ENCODE data around the genes CORO2B, KIF23 and TLE3.

GRCh38 chr15:67915379-67916090 is 90.2 kb downstream of the SKOR1 start:
- PRO-cap: no peak
- RAMPAGE, long total RNA, 4 experiments: no peak in any of the 4 experiments

- PRO-cap: no peak
- RAMPAGE, long total RNA, 4 experiments: no peak in any of the 4 experiments
Observed at GRCh38 chr15:68156174-68157075, 48.7 kb downstream of the CALML4 start.

DNA sequence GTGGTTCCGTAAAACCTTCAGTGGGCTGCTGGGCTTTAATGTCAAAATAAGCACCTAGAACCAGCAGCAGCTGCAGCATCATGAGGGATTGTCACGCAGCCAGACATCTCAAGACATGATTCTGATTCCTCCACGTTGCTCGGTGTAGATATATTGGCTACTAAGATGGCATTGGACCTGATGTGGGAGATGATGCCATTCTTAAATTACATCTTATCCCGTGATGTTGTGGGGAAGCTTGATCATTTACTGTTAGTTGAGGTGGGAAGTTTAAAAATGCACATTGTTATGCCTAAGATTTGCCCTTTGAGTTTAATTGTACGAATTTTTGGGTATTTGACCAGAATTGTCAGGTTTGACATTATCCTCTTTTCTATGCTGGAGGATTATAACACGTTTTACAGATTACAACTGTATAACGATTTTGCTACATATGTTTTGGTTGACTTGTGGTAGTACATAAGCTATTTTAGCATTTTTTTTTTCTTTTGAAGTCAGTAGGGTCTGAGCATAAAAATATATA is 1.6 kb downstream of the FEM1B start:
- PRO-cap: no peak
- RAMPAGE, long total RNA, 4 experiments: no peak in any of the 4 experiments

- PRO-cap: unidirectional peak, plus-strand start at chr15:68579064
- RAMPAGE, long total RNA, 4 experiments: no peak in any of the 4 experiments
Observed at GRCh38 chr15:68578797-68579912, at the start of gene CORO2B. Gene CORO2B (plus strand): TSS chr15:68578993.

DNA sequence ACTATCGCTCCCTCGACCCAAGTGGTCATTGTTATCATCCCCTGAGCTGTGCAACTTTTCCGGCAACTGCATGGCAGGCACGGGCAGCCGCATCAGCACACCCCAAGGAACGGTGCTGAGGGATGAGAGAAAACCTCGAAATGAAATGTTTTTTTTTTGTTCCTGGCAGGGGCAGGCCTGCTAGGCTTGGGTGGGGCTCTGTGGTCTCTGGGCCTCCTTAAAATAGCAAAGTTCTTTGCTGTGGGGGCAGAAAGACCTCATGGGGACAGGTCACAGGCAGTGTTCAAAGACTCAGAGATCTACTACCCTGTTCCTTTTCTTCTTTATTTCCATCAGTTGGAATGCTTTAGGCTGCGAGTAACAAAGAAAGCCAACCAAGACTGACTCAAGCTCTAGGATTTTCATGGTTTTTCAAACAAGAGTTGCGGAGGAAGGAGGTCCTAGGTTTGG is 51.5 kb downstream of the CORO2B start:
- PRO-cap: no peak
- RAMPAGE, long total RNA, 4 experiments: no peak in any of the 4 experiments

GRCh38 chr15:68704408-68705218 is 116.1 kb downstream of the ANP32A start:
- PRO-cap: no peak
- RAMPAGE, long total RNA, 4 experiments: no peak in any of the 4 experiments

DNA sequence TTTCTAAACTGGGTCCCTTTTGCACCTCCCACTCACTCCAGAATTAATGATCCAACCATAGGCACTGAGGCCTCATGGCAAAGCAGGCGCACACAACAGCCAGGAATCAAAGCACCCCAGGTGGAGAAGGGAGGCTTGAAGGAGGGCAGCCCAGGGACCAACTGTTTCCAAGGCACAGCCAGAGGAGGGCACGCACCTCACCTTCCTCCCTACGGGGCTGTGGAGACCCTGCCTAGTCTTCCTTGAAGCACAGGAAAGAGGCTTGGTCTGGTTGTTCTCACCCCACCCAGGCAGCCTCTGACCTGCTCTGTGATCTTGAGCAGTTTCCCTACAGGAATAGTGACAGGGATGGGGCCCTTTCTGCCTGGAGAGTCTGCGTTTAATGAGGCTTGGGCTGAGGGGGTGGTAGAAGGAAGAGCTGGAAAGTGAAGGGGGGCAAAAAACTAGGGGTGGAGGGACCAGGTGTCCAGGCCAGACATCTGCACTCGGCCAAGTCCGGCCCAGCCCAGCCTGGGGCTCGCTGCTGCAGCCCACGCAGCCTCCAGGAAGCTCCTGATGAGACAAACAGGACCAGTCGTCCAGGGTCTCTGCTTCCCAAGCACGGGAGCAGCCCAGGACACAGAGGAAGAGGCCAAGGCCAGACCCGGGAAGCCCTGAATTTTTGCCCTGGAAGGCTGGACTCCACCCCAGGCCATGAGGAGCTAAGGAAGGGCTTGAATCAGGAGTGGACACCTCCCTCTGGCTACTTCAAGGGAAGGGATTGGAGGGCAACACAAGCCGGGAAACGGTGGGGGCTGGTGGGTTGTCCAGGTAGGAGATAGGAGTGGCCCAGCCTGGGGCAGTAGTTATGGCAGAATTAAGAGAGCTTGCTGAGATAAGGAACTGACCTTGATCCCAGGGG is 89.8 kb downstream of the ANP32A start:
- PRO-cap: no peak
- RAMPAGE, long total RNA, 4 experiments: no peak in any of the 4 experiments

- PRO-cap: no peak
- RAMPAGE, long total RNA, 4 experiments: no peak in any of the 4 experiments
Observed at GRCh38 chr15:68783731-68784021, 37.0 kb downstream of the ANP32A start.

DNA sequence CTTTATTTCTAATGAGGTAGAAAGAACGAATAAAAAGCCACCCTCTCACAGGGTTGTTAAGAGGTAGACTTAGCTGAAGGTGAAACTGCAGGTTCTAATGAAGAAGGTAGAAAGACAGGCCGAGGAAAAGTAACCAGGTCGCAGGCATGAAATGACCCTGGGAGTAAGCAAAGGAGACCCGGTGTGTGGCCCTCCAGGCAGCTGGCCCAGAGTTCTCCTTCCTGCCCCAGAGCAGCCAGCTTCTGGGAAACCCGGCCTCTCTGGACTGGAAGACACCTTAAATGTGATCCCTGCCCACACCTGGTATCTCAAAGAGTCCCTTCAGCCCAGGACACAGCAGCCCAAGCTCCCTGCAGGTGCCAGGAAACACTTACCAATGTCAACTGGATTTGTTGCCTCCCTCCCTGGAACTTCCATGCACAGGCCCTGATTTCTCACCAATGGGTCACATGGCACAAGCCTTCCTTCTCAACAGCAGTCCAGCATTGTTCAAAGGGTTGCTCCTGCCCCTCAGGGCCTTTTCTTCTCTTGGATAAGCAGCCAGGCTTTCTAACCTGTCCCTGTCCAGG is 31.7 kb downstream of the ANP32A start:
- PRO-cap: no peak
- RAMPAGE, long total RNA, 4 experiments: no peak in any of the 4 experiments

DNA sequence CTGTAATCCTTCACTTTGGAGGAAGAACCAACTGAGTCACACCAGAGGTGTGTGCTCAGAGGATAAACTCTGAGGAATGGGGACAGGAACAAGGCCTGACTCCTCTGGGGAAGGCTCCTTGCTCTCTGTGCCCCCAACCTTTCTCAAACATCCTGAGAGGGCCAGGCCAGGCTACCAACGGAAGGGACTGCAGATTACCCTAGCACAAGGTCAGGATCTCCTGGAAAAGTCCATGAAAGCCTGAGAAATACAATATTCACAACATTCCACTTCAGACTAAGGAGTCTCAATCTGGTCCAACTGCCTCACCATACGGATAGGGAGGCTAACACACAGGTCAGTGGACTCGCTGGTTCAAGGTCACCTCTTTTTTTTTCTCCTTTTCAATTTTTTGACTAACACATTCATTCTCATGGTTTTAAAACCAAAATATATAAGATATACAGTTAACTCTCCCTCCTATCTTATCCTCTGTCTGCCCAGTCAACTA is 18.9 kb downstream of the ANP32A start:
- PRO-cap: unidirectional peak, plus-strand start at position 65 of the sequence
- RAMPAGE, long total RNA, 4 experiments: no peak in any of the 4 experiments

GRCh38 chr15:69413994-69414511 is at the start of gene KIF23:
Gene KIF23 (plus strand): TSS chr15:69414349.
- PRO-cap: no peak
- RAMPAGE, long total RNA, 4 experiments: start-site peak on the plus strand in 2 of 4 experiments, at chr15:69414302-69414448 at its widest, 6 to 10 reads per replicate

GRCh38 chr15:69548628-69549192 is 96.1 kb downstream of the RPLP1 start:
- PRO-cap: no peak
- RAMPAGE, long total RNA, 4 experiments: no peak in any of the 4 experiments

- PRO-cap: no peak
- RAMPAGE, long total RNA, 4 experiments: no peak in any of the 4 experiments
Observed at GRCh38 chr15:69561221-69561555, 108.6 kb downstream of the RPLP1 start.

DNA sequence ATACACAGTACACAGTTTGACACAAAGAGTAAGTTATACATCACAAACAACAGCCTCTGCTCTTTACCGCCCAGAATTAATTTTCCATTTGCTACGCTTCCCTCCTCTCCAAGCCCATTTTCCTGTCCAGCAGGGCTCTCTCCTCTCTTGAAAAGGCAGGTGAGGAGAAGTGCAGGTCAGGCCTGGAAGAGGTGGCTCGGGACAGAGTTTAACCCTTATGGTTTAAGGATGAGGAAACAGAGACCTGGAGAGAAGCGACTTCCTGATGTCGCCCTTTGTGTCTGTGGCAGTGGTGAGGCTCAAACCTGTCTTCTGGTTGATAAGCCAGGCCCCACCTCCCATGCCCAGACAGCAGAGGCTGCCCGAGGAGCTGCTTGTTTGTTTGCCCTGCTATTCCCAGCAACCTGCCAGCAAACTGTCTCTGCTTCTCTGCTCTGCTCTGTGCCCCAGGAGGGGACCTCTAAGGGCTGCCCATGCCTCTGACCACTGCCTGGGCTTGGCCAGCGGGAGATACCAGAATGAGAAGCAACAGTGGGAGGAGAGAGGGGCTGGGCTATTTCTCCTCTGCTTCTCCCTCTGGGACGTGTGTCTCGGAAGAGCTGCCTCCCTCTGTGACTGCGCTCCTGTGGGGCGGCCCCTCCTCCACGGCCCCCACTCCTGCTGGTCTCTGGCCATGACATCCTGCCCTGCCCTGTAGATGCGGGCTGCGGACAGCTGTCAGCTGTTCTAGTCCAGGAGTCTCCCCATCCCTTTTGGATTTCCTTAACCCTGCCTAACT is 212.9 kb downstream of the RPLP1 start:
- PRO-cap: no peak
- RAMPAGE, long total RNA, 4 experiments: no peak in any of the 4 experiments

GRCh38 chr15:69735172-69735527 is 282.5 kb downstream of the RPLP1 start:
- PRO-cap: no peak
- RAMPAGE, long total RNA, 4 experiments: no peak in any of the 4 experiments

DNA sequence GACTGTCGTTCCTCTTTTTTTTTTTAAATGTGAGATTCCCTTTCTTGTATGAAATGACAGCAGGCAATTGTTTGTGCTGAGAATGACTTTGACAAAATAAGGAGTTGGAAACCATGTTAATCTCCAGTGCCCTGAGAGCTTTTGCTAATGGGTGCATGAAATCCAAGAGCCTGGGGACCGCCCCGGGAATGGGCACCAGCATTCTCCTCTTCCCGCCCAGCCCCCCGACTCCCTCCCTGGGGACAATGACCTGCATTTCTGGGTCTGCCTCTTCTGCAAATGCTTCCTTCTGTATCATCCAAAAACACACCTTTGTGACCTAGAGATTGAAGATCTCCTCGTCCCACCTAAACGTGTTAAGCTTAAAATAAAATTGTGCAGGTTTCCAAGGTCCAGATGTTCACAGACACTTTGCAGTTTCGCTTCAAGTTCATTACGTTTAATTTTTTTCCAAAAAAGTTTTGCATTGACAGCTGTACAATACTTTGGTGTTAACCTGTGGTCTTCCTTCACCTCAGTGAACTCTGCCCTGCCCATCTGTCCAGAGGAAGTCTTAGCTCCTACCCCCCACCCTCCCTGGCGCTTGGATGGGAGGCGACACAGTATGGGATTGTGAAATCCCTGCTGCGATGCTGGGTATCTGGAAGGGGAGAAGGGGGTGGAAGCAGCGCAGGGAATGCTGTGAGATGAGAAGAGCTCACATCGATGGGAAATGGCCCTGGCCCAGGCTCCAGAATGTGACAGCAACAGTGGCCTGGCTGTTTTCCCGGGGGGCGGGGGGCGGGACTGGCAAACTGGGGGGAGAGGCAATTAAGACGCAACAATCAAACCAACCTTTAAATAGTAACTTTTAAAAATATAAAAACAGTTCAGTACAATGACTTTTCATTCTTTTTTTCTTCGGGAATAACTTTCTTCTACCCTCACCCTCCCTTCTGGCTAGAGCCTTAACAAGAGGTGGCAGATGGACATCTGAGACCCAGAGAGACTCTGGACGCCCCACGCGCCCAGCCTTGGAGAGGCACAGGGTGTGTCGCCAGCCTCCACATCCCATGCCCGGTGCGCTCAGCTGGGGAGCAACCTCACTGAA is 50.0 kb downstream of the TLE3 start:
- PRO-cap: no peak
- RAMPAGE, long total RNA, 4 experiments: no peak in any of the 4 experiments

DNA sequence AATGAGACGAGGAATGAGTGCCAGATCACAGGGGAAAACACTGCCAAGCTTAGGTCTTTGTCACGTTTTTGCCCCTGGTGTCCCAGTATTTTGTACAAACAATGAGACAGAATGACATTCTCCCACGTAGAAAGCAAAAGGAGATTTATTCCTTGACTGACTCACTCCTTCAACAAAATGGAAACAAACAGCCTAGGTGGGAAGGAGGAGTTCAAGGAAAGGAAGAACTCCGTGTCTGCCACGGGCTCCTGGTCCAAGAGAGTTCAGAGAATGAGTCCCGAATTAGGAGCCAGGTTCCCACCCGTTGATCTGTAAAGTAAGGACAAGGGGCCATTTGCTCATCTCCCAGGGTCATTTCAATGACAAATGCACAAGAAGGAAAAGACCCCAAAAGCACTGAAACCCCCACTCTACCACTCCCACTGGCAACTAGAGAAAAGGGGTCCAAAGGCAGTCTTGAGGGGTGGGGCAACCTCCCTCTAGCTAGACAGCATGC is 8.0 kb downstream of the TLE3 start:
- PRO-cap: no peak
- RAMPAGE, long total RNA, 4 experiments: no peak in any of the 4 experiments

GRCh38 chr15:70093076-70094163 is 4.3 kb downstream of the TLE3 start:
- PRO-cap: no peak
- RAMPAGE, long total RNA, 4 experiments: start-site peak on the minus strand in 1 of 4 experiments, at chr15:70093446-70093702 at its widest, 6 reads per replicate

DNA sequence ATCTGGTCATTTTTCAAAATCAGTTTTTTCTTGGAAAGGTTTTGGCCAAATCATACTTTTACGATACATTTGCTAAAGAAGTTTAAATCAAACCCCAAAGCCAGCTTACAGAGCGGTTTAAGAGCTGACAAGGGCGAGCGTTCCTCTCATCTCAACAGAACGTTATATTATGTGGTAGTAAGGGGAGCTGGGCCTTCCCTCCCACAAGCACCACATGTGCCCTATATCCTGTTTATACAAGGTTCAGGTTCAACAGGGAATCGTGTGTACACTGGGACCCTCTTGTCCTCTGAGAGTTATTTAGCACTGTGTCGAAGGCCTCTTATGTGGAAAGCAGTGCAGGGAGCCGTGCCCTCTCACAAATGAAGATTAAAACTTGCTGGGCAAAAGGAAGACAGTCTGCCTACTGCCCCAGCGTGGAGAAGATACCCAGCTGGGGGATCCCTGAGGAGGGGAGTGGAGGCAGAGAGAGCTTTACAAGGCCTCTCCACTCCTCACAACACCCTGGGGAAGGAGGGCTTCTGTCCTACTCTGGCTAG is 3.0 kb downstream of the TLE3 start:
- PRO-cap: no peak
- RAMPAGE, long total RNA, 4 experiments: no peak in any of the 4 experiments

DNA sequence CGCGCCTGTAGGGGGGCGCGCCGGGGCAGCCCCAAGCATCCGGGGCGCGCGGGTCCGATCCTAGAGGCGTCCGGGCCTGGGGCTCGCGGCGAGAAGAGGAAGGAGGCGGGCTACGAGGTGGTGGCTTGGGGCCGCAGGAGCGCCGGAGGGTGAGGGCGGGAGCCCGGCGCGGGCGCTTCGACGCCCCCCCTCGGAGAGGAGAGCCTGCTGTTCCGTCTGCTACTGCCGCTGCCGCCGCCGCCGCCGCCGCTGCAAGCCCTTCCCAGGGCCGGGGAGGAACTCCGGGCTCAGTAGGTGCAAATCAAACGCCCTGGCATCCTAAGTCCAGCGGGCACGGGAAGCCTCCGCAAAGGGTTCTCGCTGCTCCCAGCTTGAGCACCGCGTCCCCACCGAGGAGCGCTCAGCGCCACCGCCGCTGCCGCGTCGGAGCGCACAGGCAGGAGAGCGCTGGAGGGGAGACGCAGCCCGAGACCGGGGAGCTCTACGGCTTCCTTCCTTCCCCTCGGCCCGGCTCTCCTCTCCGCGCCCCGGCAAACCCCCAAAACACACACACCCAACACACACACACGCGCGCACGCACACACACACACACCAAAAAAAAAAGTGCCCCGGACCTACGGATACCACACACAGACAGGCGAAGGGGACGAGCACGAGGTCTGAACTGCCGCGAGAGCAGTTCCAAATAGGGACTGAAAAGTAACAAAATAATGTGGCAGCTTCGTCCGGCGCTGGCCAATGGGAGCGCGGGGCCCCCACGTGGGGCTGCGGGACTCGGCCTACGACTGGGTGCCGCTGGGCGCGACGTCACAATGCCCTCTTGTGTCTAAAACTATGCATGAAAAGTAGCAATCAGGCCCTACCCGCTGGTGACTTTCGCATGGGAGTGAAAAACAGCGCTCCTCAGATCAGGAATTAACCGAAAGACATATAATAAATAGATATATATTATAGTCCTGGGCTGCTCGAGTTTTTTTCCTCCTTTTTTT is at the start of gene TLE3:
Gene TLE3 (minus strand): TSS at position 694 of the 989 bp plus-strand sequence.
- PRO-cap: unidirectional peak, minus-strand start at position 519 of the sequence; bidirectional peak, plus-strand start at position 869 of the sequence, minus-strand start at position 631 of the sequence
- RAMPAGE, long total RNA, 4 experiments: start-site peak on the minus strand in 2 of 4 experiments, centred at positions 619 to 662 of the sequence, 25 to 39 reads per replicate

Measured in sigmoid colon (tissue), 4 donors.